ENCODE measurements around the genes RNF11, TTC39A and NRDC.

GRCh38 chr1:50110576-50111436, 2.1 kb downstream of the ELAVL4 start:
- RRBS: no CpG with 5 or more reads among the region's 14 CpGs

- RRBS: no CpG with 5 or more reads among the region's 6 CpGs
These were observed 204.6 kb downstream of the FAF1 start for GRCh38 chr1:50755420-50755990.

GRCh38 chr1:50779177-50780033, 180.7 kb downstream of the FAF1 start:
- RRBS: no CpG with 5 or more reads among the region's 3 CpGs

DNA sequence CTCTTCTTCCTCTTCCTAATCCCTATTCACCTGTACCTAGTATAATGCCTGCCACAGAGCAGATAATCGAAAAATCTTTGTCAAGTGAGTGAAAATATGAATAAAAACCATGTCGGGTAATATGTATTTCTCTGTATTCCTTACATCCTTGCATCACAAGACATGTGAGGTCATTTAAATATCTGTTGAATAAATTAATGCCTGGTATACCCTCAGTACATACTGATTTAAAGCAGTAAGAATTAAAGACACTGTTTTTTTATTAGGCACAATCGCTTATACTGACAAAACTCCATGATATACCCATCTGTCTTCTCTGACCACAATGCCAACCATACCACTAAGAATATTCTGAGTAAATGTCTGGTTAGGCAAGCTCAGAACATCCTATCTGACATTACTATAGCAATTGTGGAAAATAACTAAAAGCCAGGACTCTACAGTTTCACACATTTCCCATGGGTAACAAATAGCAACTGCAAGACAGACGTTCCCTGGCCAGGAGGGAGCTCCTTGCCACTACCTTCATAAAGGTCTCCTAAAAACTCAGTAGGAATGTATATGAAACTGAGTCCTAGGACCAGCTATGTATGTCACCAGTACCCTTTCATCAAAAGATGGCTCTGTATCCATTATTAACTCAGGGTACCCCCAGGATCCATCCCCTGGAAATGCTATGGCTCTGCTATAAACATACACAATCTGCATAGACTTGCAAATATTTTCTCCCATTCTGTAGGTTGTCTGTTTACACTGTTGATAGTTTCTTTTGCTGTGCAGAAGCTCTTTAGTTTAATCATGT, 22.1 kb downstream of the FAF1 start:
- RRBS: no CpG with 5 or more reads among the region's 4 CpGs

- RRBS: 2% methylated on average over 2 of the region's 7 CpGs
These were observed 7.4 kb downstream of the CDKN2C start for GRCh38 chr1:50977537-50977654.

GRCh38 chr1:51236127-51236614, at the start of gene RNF11:
Gene RNF11, plus strand, starts transcription at chr1:51236273.
- RRBS: 1% methylated on average over 22 of the region's 58 CpGs

DNA sequence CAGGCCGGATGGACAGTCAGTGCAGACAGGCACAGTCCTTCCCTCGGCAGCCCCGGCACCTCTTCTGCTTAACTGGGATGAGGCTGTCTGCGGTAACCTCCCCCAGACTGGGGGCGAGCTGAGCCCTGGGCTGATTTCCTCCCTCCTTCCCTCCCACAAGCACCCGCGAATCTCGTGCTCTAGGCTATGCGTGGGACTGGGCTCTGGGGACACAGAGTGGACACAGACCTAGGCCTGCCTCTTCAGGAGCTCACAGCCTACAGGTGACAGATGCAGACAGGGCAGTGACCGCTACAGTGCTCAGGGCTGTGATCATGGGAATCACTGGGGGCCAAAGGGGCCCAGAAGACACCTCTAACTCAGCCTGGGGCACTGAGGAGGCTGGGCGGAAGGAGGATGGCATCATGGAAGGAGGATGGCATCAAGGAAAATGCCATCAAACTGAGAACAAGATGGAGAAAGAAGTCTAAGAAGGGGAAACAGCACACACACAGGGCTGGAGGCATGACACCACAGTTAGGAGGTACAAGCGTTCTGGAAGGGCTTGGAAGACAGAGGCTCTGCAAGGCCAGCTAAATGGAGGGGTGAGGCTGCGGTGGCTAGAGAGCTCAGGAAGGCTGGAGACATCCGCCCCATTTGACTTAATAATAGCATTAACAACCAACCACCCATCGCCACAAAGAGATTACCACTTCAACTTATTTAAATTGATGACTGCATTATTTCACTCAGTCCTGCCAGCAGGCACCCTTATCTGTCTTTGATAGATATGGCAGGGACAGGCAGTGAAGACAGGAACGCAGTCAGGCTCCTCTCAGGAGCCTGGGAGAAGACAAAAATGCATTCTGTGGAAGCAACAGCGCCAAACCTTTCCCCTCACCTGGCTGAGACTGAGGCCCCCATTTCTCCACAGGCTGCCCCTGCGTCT, 4.2 kb downstream of the TTC39A start:
- RRBS: 88% methylated on average over 3 of the region's 18 CpGs

DNA sequence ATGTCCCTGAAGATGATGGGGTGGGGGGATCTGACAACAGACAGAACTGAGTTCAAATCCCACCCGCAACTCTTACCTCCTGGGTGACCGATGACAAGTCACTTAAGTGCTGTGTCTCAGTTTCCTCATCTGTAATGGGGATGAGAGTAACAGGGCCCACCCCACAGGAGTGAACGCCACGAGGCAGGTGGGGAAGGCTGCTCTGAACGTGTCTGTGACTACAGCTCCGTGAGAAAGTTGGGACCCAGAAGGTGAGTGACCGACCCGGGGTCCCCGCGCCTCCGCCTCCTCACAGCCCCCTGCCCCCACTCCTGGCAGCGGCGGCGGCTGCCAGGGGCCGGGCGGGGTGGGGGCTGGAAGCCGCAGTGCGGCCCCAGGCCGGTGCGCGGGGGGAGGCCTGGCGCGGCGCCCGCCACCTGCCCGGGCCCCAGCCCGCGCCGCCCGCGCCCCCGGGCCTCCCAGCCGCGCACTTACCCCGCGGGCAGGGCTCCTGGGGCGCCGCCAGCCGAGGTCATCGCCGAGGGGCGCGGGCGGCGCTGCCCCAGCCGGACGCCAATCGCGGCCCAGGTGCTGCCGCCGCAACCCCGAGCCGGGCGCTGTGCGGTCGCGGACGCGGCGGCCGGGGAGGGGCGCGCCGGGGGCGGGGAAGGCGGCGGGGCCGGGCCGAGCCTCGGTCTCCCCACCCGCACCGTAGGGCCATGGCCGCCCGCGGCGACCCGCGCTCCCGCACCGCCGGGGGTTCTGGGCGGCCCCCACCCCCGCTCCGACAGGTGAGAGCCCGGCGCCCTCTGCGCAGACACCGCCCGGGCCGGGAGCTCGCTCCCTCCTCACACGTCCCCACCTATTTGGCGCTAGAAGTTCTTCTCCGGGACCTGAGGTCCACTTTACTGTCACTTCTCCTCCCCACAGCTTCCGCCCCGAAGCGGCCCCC, at the start of gene TTC39A:
TTC39A (minus strand) TSS at position 600 of the 931 bp plus-strand sequence.
- RRBS: 3% methylated on average over 61 of the region's 97 CpGs

DNA sequence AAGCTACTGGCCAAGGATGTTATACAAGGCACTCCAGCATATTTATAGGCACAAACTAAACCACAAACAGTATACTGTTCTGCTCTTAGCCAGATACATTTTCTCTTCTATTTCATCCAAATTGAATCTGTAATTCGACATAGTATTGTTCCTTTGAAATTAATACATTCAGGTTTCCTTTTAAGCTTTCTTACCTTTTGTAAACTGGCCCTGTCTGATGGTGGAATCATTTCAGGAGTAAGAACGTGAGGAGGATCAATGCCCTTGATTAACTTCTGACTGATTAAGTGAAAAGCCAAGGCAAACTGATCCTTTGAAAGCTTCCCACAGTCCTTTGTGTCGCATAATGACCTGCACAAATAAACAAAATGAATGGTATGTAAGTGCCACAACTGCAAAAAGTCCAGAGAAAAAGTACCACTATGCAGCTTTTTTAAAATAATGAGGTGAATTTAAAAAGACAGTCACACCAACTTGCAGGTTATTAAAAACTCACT, 74.3 kb downstream of the EPS15 start:
- RRBS: no CpG with 5 or more reads among the region's 3 CpGs

GRCh38 chr1:51516945-51517796, 1.9 kb downstream of the EPS15 start:
- RRBS: no CpG with 5 or more reads among the region's 5 CpGs

- RRBS: no CpG with 5 or more reads among the region's 4 CpGs
These were observed 12.5 kb upstream of the EPS15 start for GRCh38 chr1:51531336-51532122.

DNA sequence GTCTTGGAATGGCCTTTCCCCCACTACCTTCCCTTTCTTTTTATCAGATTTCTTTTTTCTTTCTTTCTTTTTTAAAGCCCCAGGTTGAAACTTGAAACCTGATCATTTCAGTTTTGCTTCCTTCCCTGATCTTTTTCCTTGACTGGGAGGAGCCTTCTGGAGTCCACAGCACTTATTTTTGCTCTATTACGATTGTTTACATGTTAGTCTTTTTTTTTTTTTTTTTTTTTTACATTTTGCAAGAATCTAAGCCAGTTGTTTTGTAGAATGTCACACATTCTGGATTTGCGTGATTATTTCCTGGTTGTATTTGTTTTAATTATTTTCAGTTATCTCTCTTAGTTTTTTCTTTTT, 32.6 kb downstream of the OSBPL9 start:
- RRBS: no CpG with 5 or more reads among the region's 2 CpGs

DNA sequence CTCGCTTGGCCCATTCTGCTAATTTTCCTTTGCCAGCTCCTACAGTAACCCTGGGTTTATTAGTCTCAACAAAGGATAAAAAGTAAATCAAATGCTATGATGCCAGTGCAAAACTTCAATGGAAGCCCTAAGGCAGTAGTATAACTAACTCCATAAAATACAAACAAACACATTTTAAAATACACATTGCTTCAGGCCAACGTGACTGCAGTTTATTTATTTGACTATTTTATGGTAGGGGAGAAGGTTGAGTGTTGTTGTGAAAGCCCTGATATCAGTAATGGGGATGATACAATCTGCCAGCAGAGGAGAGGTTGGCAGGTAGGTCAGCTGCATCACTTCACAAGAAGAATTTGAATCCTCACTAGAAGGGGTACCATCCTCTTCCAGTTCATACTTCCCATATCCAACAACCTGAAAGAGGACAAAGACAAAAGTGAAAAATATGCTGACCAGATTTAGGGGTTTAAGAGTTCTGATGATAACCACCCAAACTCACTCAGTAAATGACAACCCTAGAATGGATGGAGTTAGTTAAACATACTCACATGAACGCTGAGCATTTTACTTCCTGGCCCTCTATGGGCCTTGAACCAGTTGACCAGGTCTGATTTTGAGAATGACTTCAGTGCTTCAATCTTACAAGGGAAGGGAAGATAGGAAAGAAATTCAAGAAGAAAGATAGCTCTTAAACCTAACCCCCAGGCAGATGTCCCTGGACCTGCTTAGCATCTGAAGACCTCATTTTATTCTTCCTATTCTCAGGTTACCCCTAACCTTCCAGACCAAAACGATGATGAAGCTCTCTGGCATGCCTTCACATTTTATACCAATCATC, 89.3 kb downstream of the NRDC start:
- RRBS: no CpG with 5 or more reads among the region's 4 CpGs

- RRBS: no CpG with 5 or more reads among the region's 9 CpGs
These were observed 85.3 kb downstream of the NRDC start for GRCh38 chr1:51792959-51793933.

DNA sequence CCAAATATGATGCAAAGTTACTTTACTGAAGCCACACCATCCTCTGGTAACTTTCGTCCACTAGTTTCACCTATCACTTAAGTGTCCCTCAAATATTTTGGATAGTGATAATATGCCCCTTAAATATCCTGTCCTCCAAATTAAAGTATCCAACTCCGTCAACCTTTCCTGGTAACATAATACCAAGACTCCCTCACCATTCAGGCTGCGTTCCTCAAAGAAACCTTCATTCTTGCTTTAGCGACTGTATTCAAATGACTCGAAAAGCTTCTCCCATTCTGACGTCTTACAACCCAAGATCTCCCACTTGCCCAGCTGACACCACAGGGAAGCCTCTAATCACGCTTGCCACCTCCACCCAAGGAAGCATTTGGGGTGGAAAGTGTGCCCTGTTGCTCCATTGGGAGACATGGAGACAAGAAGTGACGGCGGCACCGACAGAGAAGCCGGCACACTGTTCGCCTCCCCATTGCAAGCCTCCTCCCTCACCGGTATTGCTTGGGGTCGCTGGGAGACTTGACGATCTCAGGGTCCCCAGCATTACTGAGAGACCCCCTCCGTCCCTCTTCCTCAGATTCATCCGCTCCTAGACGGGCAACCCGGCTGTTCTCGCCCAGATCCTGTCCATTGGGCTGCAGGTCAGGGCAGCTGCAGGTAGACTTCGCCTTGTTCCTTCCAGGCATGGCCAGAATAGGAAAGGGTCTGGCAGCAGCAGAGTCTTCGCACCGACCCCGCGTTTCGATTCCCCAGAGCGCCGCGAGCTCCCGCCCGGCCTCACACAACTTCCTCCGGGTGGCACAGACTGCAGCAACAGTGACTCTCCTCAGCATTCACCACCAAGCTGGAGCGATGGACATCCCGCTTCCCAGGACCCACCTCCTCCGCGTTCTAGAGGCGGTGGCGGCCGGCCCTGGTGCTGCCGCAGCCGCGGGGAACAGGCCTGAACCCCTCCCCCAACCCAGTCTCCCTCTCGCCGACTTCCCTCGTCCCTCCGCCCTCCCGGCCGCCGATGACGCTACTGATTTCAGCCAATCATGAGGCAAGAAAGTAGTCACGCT, at the start of gene NRDC:
NRDC (minus strand) TSS at position 942 of the 1,058 bp plus-strand sequence.
- RRBS: 2% methylated on average over 18 of the region's 51 CpGs

DNA sequence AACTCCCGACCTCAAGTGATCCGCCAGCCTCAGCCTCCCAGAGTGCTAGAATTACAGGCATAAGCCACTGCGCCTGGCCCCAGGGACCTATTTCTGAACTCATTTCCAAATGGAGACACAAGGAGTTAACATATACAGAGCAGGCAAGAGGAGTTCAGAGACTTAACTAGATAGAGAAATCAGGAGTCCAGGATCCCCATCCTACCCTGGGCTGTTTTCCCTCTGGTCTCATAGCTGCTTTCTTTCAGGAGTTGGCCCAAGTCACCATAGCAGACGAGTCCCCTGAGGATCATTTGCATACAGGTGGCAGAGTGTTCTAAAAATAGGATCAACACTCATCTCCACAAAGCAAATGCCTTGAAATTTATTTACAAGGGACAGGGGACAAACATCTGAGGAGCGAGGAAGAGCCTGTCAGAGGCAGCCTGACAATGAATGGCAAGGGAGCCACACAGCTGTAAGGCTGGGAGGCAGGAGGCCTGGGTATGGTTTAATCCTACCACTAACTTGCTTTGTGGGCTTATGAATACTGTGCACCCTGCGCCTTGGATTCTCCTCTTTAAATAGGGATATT, 34.8 kb downstream of the RAB3B start:
- RRBS: no CpG with 5 or more reads among the region's 6 CpGs

- RRBS: no CpG with 5 or more reads among the region's 6 CpGs
These were observed 16.7 kb upstream of the RAB3B start for GRCh38 chr1:52007061-52007714.

GRCh38 chr1:52411054-52411274, 6.6 kb downstream of the PRPF38A start:
- RRBS: no CpG with 5 or more reads among the region's 2 CpGs

DNA sequence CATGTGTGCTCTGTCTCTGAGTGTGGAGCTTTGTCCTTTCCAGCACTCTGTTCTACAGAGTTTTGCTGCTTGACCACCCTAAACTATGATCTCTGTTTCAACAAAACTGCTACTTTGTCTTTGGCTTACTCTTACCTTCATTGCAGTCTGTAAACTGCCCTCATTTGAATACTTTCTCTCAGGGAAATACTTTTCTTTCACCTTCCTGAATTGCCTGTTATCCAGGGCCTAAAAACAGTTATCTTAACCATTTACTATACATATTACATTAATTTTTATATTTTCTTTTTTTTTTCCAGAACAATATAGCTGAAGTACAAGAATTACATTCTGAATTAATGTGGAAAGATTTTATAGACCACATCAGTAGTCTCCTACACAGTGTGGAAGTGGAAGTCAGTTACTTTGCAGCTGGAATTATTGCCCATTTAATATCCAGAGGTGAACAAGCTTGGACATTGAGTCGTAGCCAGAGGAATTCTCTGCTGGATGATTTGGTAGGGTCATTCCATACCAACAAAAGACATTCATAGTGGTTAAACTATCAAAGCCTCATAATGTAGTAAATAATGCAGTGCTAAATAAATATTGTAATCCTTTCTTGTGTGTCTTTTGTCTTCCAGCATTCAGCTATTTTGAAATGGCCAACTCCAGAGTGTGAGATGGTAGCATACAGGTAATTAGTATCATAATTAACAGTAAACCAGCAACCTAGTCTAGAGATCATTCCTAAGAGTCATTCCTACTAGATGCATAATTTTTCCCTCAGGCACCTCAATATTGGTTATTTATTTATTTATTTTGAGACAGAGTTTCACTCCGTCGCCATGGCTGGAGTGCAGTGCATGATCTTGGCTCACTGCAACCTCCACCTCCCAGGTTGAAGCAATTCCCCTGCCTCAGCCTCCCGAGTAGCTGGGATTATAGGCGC, 29.1 kb upstream of the ZYG11A start:
- RRBS: no CpG with 5 or more reads among the region's 5 CpGs

DNA sequence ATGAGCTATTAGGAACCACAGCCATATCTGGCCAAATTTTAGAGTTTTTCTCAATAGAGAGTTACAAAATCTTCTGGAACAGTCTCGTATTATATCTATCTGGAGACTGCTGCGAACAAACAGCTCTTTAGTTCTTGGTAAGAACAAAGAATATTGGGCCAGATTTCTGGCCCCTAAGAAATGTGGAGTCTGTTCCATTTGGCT, 4.8 kb upstream of the PODN start:
- RRBS: no CpG with 5 or more reads among the region's 2 CpGs

Data from aortic smooth muscle cell (primary cell).